Peripheral blood mononuclear cell (primary cell): Measurements from ENCODE around the genes AGXT and ANO7.

GRCh38 chr2:240633478-240633729 lies 8.1 kb downstream of the GPR35 start:
- PRO-cap, 8 experiments, result peak in 5 of 8 experiments; most common plus-strand start chr2:240633641 (in 4)

DNA sequence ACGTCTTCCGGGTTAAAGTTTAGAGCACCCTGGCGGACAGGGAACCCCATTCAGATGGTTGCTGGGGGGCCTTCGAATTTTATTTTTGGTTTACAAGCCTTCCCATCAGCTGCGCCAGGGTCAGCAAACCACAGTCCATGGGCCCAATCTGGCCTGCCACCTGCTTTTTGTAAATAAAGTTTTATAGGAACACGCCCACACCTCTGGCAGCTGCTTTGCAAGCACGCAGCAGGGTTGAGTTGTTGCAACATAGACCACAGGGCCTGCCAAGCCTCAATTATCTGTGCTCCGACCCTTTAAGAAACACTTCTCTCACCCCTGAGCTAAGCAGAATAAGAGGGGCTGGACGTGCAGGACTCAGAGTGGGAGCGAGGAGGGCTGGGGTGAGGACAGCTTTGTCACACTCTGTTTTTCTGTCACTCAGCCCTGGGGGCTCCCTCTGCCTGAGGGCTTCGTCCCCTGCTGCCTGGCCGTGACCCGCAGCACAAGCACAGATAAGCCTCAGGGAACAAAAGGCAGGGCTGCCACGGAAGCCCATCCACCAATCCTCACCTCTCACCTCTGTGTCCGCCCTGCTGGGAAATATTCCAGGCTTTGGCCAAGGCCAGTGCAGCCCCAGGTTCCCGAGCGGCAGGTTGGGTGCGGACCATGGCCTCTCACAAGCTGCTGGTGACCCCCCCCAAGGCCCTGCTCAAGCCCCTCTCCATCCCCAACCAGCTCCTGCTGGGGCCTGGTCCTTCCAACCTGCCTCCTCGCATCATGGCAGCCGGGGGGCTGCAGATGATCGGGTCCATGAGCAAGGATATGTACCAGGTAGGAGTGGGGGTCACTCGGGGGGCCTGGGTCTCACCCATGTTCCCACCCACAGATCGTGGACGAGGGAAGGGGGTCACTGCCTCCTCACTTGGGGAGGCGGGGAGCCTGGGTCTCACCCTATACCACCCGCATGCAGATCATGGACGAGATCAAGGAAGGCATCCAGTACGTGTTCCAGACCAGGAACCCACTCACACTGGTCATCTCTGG lies at the start of gene AGXT:
Gene AGXT, plus strand, starts transcription at position 607 of the 1,026 bp plus-strand sequence.
- PRO-cap, 8 experiments, result no peak in any of the 8 experiments

DNA sequence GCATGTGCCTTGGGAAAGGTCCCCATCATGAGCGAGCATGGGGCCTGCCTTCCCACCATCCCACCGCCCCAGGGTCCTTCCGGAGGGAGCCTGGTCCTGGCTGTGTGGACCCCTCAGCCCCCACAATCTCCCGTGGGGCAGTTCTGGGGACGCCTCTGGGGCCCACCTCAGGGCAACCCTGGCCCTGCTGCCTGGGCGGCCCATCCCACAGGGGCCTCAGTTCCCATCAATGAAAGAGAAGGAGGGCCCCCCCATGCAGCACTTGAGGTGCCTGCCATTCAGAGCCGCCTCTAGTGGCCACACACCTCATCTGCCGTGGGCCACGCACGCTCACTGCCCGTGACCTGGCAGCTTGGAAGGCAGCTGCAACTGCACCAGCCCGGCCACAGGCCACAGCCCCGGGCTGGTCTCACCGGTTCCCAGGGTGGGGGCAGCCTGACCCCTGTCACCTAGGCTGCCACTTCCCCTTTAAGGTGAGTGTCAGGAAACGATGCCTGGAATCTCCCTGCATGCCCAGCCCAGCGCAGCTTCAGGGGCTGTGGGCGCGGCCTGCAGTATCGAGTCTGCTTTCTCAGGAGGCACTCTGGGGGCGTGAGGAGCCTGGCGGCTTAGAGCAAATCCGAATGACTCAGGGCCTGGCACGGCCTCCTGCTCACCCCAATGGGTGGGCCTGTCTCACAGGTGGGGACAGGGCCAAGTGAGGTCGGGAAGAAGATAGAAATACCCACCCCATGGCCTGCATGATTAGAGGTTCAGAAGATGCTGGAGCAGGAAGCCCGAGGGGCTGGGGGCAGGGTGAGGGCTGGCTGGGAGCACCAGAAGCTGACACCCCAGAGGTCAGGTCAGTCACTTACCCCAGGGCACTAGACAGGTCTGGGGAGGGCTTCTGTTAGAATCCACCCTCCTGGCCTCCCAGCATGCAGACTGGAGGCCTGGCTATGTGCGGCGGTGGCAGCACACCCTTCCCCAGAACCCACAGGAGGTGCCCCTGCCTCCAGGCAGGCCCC lies 2.5 kb downstream of the MAB21L4 start:
- PRO-cap, 8 experiments, result no peak in any of the 8 experiments

GRCh38 chr2:241036027-241036360 lies 37.6 kb downstream of the SNED1 start:
- PRO-cap, 8 experiments, result peak in 7 of 8 experiments; most common plus-strand start chr2:241036190 (in 7); most common minus-strand start chr2:241036282 (in 3)

DNA sequence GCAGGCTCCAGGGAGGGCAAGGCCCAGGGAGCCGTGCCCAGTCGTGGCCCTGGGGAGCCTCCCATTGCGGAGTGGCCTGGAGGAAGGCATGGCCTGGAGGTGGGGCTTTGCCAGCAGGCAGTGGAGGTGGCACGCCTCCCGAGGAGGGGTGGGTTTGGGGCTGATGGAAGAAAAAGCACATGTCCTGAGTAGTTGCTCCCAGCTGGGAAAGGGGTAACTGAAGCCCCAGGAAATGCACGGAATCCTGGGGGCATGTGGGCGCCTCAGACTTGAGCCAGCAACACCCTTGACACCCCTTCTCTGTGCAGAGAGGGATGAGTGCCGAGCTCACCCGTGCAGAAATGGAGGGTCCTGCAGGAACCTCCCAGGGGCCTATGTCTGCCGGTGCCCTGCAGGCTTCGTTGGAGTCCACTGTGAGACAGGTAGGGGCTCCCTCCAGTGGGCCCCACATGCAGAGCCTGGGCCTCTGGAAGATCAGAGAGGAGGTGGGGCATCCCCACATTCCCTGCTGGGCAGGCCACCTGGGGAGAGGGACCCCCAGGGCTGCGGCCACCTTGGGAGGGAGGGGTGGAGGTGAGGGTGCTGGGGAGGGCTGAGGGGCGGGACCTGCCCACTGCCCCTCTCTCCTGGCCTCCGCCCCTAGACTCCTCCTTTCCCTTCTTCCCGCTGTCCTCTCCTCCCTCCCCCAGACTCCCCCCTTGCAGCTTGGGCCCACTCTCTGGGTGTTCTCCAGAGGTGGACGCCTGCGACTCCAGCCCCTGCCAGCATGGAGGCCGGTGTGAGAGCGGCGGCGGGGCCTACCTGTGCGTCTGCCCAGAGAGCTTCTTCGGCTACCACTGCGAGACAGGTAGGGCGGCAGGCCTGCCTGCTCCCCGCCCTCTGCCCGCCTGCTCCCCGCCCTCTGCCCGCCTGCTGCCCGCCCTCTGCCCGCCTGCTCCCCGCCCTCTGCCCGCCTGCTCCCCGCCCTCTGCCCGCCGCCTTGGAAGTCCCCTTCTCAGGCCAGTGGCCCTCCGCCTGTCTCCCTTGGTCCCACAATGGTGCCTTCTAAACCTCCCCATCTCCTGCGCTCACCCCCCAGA lies 38.5 kb downstream of the MTERF4 start:
- PRO-cap, 8 experiments, result peak in 1 of 8 experiments; most common minus-strand start position 838 of the sequence (in 1)

- PRO-cap, 8 experiments, result peak in 2 of 8 experiments; most common minus-strand start chr2:241074136 (in 2)
Observed at GRCh38 chr2:241073997-241074496, 28.0 kb downstream of the MTERF4 start.

- PRO-cap, 8 experiments, result peak in 1 of 8 experiments; most common minus-strand start chr2:241081295 (in 1)
Observed at GRCh38 chr2:241081162-241081959, 20.7 kb downstream of the MTERF4 start.

DNA sequence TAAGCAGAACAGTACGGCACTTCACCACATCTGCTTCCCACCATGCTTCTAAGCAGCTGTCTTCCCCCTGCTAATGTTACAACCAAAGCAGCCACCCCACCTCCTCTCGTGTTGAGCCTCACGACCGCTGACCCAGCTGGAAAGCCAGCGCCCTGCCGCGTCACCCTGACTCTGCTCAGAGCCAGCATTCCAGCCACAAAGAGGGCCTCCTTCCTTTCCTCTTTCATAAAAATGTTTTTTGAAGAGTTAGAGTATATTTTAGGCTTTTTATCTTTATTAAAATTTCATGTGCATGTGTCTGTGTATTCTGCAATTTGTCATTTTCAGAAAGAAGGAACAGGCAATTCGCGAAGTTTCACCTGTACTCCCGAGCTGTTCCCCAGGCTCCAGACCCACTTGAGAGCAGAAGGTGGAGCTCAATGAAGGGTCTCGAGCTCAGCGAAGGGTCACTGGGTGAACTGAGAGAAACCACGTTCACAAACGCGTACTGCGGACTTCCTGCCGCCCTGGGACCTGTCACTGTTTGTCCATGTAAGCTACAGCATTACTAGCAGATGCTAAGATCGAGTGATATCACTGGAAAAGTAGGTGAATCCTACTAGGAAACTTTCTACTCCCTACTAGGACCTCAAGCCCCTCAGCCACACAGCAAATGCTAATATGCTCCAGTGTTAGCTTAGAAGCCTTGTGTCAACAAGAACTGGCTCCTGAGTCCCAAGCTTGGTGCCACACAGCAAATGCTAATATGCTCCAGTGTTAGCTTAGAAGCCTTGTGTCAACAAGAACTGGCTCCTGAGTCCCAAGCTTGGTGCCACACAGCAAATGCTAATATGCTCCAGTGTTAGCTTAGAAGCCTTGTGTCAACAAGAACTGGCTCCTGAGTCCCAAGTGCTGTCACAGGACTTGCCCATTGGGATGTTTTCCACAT lies 9.0 kb downstream of the MTERF4 start:
- PRO-cap, 8 experiments, result peak in 3 of 8 experiments; most common minus-strand start position 75 of the sequence (in 3)

DNA sequence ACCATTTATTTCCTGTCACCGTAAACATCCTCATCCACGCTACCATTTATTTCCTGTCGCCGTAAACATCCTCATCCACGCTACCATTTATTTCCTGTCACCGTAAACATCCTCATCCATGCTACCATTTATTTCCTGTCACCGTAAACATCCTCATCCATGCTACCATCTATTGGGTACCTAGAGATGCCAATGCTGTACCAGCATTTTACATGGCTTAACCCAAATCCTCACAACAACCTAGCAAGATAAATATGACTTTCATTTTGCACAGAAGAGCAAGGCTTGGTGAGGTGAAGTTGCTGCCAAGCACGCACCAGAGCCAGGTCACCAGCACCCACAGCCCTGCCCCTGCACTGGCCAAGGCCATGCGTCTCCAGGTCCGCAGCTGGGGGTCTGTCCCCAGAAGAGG lies 6.9 kb upstream of the MTERF4 start:
- PRO-cap, 8 experiments, result peak in 1 of 8 experiments; most common plus-strand start position 271 of the sequence (in 1)

GRCh38 chr2:241109419-241110332 lies 7.6 kb upstream of the MTERF4 start:
- PRO-cap, 8 experiments, result no peak in any of the 8 experiments

DNA sequence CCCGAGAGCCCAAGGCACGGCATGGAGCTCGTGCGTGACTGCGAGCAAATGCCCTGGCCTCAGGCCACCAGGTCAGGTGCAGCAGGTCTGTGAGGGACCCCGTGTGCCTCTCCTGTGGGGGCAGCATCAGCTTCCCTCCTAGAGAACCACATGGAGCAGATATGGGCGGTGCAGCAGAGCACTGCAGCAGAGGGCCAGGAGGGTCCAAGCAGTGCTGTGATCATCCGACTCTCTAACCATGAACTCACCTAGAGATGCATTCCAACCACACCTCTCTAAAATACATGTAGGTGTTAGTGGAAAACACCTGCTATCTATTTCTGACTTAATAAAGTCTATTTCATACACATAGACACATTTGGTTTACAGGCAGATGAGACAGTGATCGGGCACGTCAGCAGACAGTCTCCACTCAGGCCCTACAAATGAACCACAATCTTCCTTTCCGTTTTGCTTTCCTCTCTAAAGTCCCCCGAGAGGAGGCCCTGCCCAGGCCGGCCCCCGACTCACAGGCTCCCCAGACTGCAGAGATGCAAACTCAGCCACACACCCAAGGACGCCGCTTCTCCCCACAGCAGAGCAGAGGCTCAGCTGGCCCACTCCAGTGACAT lies 9.2 kb upstream of the MTERF4 start:
- PRO-cap, 8 experiments, result peak in 7 of 8 experiments; most common plus-strand start position 520 of the sequence (in 4); most common minus-strand start position 234 of the sequence (in 5)

- PRO-cap, 8 experiments, result no peak in any of the 8 experiments
Observed at GRCh38 chr2:241188325-241188848, at the start of gene ANO7. TSS of gene ANO7 (plus strand) at chr2:241188677.

- PRO-cap, 8 experiments, result no peak in any of the 8 experiments
Observed at GRCh38 chr2:241351350-241352529, 4.3 kb upstream of the FARP2 start.

DNA sequence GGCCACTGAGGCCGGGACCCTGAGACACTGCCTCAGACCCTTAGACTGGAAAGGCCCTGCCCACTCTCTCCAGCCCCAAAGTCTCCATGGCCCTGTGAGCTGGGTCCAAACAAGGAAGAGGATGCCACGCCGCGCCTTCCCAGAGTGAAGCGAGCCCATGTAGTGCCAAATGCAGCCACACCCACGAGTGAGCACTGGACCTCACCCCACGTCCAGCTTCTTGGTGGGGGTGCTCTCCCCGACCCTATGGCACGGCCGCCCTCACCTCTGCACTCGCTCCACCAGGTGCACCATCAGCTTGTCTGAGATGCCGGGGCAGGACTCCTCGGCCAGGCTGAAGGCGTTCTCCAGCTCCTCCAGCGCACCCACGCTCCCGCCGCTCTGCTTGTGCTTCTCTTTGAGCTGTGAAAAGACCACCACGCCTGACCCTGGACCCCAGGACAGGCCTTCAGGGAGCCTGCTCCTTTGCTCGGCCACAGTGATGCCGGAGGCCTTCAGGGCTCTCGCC lies 12.2 kb downstream of the STK25 start:
- PRO-cap, 8 experiments, result no peak in any of the 8 experiments

GRCh38 chr2:241546973-241547216 lies 11.7 kb upstream of the BOK start:
- PRO-cap, 8 experiments, result no peak in any of the 8 experiments

DNA sequence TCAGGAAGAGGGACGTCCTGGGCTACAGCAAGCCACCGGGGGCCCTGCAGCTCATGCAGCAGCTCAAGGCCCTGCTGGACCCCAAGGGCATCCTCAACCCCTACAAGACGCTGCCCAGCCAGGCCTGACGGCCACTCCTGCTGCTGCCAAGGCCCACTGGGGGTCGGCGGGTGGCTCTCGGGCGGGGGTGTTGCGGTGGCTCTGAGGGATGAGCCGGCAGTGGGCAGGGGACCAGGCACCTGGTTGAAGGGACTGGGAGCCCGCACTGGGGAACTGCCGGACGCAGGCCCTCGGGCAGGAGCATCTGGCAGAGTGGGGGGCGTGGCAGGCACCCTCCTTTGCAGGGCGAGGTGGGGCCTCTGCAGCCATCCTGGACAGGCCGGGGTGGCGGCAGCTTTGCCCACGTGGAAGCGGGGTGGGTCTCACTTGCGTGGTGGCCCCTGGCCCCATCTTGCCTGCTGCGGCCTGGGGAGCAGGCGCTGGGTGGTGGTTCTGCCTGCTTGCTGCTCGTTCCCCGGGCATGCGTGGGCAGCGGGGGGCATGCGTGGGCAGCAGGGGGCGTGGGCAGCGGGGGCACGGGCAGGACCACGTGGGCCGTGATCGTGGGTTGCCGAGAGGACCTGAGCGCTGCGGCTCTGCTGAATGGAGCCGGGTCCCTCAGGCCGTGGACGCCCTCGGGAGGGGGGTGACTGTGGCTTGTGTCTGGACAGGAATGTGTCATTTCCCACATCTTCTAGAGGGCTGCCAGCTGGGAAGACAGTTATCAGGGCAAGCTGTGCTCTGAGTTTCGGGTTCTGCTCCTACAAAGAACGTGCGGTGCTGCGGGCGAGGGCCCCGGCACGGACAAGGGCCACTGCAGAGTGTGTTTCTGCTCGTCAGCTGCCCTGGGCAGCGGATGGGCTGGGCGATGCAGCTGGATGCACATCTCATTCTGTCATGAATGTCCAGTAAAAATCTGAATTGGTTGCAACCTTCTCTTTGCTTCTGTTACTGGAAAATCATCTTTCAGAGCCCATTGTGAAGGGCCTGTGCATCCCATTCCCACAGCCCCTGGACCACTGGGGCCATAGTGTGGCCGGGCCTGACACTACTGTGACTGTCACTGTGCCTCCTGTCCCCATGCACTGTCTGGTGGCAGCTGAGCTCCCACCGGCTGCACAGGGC lies 8.4 kb upstream of the GAL3ST2 start:
- PRO-cap, 8 experiments, result no peak in any of the 8 experiments

DNA sequence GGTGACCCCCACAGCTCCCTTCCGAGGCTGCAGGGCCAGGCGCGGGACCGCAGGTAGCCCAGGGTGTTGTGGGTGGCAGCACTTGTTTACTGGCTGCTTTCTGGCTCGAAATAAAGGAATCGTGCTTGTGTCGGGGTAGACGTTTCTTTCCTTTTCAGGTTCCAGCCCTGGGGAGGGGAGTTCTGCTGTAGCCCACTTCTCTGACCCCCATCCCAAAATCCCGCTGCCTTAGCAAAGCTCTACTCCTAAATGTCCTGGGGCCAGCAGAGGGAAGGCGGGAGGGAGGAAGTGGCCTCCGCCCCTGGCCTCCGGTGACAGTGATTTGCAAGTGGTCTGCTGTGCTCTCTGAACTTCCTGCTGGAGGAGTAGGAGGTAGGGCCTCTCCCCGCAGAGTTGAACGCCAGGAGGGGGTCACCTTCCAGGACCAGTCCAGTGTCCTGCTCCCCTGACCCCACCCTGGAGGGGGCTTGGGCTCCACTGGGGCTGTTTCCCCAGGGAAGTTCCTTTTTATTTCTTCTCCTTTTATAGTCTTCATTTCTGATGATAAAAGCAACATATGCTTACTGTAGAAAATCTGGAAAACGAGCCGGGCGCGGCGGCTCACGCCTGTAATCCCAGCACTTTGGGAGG lies 8.4 kb downstream of the NEU4 start:
- PRO-cap, 8 experiments, result no peak in any of the 8 experiments

DNA sequence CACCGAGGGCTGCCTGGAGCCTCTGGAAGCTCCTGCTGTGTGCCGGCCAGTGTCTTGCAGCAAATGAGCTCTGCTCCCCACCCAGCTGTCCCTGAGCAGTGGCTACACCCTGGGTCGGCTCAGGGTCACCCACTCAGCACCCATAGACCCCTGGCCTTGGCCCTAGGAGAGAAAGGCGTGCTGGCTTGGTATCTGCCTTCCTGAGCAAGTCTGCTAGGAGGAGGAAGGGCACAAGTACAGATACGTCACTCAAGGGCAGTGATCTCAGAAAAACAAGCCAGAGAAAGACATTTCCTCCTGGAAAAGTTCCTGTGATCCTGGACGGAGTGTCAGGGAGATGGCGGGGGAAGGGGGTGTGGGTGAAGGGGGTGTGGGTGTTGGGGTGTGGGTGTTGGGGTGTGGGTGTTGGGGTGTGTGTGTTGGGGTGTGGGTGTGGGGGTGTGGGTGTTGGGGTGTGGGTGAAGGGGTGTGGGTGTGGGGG lies 4.1 kb downstream of the FAM240C start:
- PRO-cap, 8 experiments, result no peak in any of the 8 experiments

DNA sequence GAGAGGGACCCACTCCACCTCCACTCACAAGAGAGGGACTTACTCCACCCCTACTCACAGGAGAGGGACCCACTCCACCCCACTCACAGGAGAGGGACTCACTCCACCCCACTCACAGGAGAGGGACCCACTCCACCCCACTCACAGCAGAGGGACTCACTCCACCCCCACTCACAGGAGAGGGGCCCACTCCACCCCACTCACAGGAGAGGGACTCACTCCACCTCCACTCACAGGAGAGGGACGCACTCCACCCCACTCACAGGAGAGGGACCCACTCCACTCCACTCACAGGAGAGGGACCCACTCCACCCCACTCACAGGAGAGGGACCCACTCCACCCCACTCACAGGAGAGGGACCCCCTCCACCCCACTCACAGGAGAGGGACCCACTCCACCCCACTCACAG lies 28.3 kb upstream of the FAM240C start:
- PRO-cap, 8 experiments, result no peak in any of the 8 experiments